Ileum (tissue), 1 donor: ENCODE measurements around the gene ADAMTS20.

DNA sequence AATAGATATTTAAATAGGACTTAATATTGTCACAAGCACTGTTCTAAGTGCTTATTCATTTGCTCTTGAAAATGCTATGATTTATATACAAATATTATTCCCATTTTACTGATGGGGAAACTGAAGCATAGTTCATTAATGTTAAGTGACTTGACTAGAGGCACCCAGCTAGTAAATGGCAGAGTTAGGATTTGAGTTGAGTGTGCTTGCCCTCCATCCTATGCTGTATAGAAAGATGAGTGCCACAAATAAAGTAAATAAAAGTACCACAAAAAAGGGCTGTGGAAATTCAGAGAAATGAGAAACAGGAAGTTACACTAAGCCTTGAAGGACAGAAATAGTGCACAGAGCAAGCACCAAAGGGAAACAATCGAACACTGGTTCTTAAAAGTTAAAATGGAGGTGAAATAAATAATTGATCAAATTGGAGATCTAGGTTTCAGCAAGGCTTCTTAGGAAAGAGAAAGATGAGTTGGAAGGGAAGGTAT is 2.8 kb downstream of the C12orf40 start:
- PRO-cap: no peak

DNA sequence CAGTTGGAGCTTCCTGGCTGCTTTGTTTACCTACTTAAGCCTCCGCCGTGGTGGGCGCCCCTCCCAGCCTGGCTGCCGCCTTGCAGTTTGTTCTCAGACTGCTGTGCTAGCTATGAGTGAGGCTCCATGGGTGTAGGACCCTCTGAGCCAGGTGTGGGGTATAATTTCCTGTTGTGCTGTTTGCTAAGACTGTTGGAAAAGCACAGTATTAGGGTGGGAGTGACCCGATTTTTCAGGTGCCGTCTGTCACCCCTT is 43.6 kb downstream of the C12orf40 start:
- PRO-cap: no peak

DNA sequence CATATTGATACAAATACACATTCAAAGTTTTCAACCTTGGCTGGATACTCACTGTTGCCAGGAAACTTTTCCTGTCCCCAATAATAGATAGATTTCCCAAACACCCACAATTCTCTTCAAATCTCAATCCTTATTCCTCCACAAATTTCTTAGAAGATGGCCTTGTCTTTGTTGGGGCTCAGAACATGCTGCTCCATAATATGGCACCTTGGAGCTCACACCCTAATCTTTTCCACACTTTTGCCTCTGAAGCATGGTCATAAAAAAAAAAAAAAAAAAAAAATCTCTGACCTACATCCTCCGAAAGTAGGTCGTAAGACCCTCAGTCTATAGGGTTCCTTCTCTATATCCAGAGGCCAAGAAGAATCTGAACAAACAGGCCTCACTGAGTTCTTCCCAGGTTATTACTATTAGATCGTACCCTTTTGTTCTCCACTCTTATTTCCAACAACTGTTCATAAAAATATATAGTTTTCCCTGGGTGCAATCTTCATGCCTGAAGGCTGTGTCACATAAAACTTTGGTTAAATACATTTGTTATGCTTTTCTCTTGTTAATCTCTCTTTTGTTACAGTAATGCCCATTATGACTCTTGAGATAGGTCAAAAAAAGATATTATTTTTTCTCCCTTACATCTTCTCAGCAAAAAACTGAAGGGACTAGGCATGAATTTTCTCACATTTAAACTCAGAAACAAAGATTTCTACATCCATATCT is 207.8 kb downstream of the C12orf40 start:
- PRO-cap: no peak

GRCh38 chr12:40016782-40017694 is 88.8 kb downstream of the SLC2A13 start:
- PRO-cap: bidirectional peak, plus-strand start at chr12:40017275, minus-strand start at chr12:40017038

DNA sequence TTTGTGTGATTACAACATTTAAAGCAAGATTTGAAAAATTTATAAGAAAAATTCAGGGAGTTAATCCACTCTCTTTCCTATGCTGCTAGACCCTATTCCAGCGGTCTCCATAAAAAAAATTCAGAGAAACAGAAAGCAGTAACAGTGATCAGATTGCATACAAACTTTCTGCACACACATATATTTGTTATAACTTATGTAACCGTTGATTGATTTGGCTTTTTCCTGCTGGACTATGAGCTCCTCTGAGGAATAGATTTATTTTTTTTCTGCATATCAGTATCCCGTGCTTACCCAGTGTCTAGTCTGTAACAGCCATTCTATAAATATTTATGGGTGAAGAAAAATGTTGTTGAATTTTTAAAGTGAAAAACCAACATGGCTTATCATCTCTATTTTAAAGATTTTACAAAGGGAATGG is 68.2 kb downstream of the LRRK2 start:
- PRO-cap: no peak

- PRO-cap: no peak
Measured at GRCh38 chr12:40819453-40819924, 127.2 kb downstream of the CNTN1 start.

- PRO-cap: no peak
Measured at GRCh38 chr12:41332283-41332902, 144.3 kb downstream of the PDZRN4 start.

GRCh38 chr12:42082320-42082811 is 62.3 kb downstream of the GXYLT1 start:
- PRO-cap: no peak

DNA sequence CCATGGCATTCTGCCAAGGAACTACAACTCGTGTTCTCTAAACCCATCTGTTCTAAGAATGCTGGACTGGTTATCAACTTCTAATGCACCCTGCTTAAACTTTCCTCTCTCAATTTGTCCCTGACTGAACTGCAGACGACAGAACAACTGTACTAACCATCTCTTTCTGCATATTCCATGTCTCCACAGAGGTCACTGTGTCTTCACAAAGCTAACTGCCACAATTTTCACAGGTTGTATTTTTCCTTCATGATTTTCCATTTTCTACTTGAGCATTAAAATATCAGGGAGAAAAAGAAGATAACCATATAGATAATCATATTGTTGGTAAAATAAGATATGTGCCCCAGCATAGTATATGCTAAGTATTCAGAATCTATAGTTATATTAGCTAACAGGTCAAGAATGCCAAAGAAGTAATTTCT is 58.5 kb downstream of the GXYLT1 start:
- PRO-cap: no peak

DNA sequence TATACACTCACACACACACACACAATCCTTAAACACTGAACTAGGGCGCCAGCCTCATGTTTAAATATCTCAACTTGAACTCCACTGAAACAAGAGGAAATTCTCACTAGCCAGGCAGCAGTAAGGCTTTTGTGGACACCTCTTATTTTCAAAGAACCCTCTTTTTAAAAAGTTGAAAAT is 789 bp downstream of the GXYLT1 start:
- PRO-cap: no peak

- PRO-cap: bidirectional peak, plus-strand start at chr12:42483035, minus-strand start at chr12:42482928
Measured at GRCh38 chr12:42482055-42483311, 107.1 kb downstream of the PRICKLE1 start.

GRCh38 chr12:43551704-43552610 is at the start of gene ADAMTS20:
TSS of gene ADAMTS20 (minus strand) at chr12:43552203.
- PRO-cap: no peak

DNA sequence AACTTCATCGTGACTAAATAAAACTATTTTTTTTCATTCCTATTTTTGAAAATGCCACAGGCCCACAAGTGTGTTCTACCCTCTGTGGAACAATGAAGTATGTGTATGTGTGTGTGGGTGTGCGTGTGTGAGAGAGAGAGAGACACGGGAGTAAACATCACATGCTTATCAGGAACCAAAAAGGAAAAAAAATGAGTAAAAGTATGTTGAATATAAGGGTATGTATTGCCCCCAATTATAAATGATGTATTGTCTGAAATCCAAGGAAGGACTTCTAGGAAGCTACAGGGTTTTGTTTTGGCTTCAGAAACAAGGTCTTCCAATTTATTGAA is 769 bp downstream of the TMEM117 start:
- PRO-cap: unidirectional peak, minus-strand start at position 94 of the sequence

DNA sequence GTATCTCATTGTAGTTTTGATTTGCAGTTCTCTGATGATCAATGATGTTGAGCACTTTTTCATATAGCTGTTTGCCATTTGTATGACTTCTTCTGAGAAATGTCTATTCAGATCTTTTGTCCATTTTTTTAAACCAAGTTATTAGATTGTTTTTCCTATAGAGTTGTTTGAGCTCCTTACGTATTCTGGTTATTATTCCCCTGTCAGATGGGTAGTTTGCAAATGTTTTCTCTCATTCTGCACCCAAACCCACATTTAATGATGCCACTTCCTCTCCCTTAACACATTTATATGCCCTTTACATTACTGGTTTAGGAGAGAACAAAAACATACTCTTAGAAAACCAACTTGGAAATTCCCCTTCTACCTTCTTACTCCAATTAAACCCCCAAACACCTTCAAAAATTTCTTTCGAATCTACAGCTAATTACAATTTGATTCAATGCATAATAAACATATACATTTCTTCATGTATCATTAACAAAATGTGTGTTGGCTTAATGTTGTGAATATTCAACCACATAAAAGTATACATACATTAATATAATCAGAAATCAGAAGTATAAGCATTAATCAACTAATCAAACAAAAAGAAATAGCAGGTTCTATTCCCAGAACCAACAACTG is 48.0 kb downstream of the NELL2 start:
- PRO-cap: no peak

- PRO-cap: no peak
Measured at GRCh38 chr12:45235089-45235726, 19.3 kb downstream of the ANO6 start.

DNA sequence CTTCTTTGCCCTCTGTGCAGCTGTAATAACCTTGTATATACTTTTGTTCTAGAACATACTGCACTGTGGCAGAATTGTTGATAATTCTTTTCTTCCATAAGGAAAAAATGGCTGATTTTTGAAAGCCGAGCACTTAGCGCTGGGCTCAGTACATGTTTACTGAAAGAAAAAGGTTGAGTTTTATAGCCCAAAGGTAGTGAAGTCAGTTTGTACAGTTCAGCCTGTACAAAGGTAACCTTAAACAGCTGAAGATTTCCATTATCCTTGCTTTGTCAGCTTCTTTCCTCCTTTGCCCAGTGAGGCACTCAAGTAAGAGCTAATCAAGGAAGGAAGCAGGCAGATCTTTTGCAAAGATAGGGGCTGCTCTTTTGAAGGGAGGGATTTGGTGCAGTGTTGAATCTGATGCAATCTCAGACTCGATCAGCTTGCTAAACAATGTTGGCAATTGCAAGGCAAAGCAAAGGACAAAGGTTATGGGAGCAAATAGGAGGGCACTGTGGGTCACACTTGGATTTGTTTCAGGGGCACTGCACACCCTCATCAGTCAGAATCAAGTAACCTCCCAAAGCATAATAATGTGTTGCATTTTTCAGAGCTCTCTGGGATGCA is 44.2 kb downstream of the ANO6 start:
- PRO-cap: no peak

- PRO-cap: bidirectional peak, plus-strand start at chr12:45727545, minus-strand start at chr12:45727495; bidirectional peak, plus-strand start at chr12:45727724, minus-strand start at chr12:45727777; unidirectional peak, minus-strand start at chr12:45727978
Measured at GRCh38 chr12:45727350-45728305, 1.9 kb upstream of the ARID2 start.

- PRO-cap: no peak
Measured at GRCh38 chr12:45768214-45769465, 39.1 kb downstream of the ARID2 start.

GRCh38 chr12:46194199-46195031 is 74.4 kb downstream of the SLC38A1 start:
- PRO-cap: no peak

- PRO-cap: no peak
Measured at GRCh38 chr12:46209652-46210722, 58.9 kb downstream of the SLC38A1 start.